ENCODE measurements around a stretch of chr22.

- PRO-cap: no peak
- RAMPAGE, long total RNA, 4 experiments: no peak in any of the 4 experiments
Observed at GRCh38 chr22:35620612-35621431, 3.7 kb upstream of the MB start.

- PRO-cap: bidirectional peak, plus-strand start at chr22:35840581, minus-strand start at chr22:35840426
- RAMPAGE, long total RNA, 4 experiments: start-site peak on the minus strand in 4 of 4 experiments, at chr22:35840382-35840465 at its widest, 87 to 518 reads per replicate
Observed at GRCh38 chr22:35839770-35840850, 122.4 kb downstream of the APOL5 start.

GRCh38 chr22:36220394-36220876 lies 18.8 kb upstream of the APOL4 start:
- PRO-cap: unidirectional peak, plus-strand start at chr22:36220582
- RAMPAGE, long total RNA, 4 experiments: no peak in any of the 4 experiments

GRCh38 chr22:36334005-36334320 lies 53.8 kb downstream of the MYH9 start:
- PRO-cap: no peak
- RAMPAGE, long total RNA, 4 experiments: no peak in any of the 4 experiments

DNA sequence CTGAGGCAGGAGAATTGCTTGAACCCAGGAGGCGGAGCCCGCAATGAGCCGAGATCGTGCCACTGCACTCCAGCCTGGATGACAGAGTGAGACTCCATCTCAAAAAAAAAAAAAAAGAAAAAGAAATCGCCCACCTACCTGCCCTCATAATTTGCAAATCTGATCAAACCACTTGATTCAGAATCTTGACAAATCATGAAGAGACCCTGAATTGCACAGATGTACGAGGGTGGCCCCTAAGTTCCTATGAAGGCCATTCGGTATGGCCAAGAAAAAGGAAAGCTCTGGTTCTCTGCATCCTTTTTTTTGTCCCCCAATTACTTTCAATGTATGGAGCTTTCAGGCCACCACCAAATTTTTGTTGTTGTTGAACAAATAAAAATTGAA lies 49.1 kb downstream of the MYH9 start:
- PRO-cap: no peak
- RAMPAGE, long total RNA, 4 experiments: no peak in any of the 4 experiments

DNA sequence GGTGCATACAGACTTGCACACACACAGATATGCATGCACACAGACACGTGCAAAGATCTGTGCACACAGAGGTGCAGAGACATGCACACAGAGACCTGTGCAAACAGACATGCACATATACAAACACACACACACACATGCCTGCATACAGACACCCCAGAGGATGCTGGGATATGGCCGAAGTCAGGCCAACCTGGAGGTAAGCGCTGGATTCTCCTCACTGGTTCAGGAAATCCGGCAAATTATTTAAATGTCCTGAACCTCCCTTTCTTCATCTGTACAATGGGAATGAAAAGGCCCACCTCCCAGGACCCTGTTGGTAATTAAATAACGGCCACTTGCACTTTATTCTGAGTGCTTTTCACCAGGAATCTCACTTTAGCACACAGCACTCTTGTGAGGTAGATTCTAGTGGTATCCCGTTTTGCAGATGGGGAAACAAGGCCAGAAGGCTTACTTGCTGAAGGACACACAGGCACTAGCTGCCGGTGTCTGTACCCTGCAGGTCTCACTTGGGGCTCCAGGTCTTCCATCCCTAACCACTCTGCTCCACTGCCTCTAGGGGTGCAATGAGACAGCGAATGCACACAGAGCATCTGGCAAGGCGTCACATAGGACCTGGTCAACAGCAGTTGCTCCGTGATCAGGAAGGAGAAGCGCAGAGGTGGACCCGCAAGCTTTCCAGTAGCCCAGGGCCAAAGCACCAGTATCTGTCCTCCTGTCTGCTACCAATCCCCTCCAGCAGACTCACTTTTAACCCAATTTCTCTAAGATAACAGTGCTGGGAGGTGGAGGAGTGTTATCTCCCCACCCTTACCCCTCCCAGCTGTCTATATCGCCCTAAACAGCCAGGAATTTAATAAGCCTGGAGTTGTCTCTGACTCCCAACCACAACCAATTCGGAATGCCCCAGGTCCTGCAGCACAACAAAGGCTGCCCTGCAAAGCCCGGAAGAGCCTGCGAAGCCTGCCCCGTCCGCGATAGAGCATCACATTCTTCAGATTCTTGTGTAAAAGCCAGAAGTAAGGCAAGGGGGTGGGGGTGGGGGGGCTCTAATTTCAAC lies 19.6 kb downstream of the MYH9 start:
- PRO-cap: unidirectional peak, plus-strand start at position 631 of the sequence; bidirectional peak, plus-strand start at position 891 of the sequence, minus-strand start at position 901 of the sequence
- RAMPAGE, long total RNA, 4 experiments: no peak in any of the 4 experiments

- PRO-cap: no peak
- RAMPAGE, long total RNA, 4 experiments: no peak in any of the 4 experiments
Observed at GRCh38 chr22:36382605-36382874, 5.2 kb downstream of the MYH9 start.

DNA sequence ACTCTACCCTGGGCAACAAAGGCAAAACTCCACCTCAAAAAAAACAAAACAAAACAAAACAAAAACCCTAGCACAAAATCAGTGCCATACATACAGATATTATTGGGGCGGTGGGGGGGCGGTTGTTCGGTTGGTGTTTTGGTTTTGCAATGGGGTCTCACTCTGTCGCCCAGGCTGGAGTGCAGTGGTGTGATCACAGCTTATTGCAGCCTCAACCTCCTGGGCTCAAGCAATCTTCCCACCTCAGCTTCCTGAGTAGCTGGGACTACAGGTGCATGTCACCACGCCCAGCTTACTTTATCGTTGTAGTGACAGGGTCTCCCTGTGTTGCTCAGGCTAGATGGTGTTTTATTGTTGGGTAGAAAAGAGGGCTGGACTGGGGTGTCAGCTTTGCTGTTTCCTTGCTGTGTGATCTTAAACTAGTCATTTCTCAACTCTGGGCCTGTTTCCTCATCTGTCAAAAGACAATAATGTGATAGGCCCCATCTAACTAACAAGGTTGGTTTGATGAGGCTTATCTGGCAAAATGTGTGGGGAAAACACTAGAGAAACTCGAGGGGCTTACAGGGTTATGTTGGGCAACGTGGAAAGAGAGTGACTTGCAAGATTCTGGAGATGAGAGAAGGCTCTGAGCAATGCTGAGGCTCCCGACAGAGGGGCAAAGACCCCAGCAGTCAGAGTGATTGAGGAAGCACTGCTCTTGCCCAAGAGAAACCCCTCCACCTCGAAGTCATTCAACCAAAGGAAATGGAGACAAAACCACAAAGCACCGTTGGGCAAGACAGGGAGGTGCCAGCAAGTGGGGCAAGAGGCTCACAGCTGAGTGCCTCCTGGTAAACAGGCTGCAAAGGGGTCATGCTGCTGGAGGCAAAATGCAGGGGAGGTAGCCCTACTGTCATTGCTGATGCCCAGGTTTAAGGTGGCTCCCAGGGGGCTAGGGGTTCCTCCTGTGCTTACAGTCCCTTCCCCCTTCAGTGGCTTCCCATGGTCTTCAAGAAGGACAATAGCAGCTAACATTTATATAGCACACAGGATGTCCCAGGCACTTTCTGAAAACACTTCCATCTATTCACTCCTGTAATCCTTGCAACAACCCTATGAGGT lies 17.7 kb upstream of the MYH9 start:
- PRO-cap: no peak
- RAMPAGE, long total RNA, 4 experiments: no peak in any of the 4 experiments

DNA sequence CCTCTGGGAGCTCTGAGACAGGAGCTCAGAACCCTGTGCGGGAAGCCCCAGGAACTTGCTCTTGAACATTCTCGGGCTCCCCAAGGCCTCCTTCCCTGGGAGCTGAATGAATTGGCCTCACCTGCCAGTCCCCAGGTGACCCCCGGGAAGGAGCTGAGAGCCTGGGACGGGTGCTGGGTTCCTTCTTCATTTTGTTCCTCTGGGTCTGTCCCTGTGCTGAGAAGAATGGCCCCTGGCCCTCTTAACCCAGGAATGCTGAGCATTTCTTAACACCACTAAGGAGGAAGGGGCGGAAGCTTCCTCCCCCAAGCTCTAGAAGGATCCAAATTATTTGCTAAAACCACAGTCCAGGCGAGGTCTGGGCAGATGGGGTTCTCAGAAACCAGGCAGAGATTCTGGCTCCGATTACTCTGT lies 44.7 kb upstream of the MYH9 start:
- PRO-cap: no peak
- RAMPAGE, long total RNA, 4 experiments: no peak in any of the 4 experiments

- PRO-cap: bidirectional peak, plus-strand start at chr22:36458294, minus-strand start at chr22:36458125
- RAMPAGE, long total RNA, 4 experiments: no peak in any of the 4 experiments
Observed at GRCh38 chr22:36457675-36458351, 23.6 kb downstream of the TXN2 start.

DNA sequence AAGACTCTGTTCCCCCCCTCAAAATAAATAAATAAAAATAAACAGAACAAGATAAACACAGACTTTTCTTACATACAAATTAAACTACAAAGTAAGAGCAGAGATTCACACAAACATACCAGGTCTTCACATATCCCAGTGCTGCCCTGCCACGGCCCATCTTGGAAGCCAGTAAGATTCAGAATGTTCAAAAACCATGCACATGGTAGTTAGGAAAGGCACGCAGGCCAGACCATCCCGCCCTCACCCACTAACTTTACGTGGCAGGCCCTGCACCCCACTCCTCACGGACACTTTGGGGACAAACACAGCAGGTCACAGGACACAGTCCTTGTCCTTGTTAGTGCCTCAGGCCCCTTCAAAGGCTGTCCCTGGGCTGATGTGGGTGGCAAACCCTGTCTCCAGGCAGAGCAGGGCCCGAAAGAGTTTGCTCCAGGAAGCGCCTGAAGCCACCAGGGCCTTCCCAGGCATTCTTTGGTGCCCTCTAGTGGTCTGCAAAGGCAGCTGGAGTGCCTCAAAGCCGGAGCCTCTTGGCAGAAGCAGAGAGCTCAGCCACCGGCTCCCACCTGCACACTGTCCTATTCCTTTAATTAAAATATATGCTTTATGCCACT lies 11.4 kb downstream of the TXN2 start:
- PRO-cap: no peak
- RAMPAGE, long total RNA, 4 experiments: no peak in any of the 4 experiments

DNA sequence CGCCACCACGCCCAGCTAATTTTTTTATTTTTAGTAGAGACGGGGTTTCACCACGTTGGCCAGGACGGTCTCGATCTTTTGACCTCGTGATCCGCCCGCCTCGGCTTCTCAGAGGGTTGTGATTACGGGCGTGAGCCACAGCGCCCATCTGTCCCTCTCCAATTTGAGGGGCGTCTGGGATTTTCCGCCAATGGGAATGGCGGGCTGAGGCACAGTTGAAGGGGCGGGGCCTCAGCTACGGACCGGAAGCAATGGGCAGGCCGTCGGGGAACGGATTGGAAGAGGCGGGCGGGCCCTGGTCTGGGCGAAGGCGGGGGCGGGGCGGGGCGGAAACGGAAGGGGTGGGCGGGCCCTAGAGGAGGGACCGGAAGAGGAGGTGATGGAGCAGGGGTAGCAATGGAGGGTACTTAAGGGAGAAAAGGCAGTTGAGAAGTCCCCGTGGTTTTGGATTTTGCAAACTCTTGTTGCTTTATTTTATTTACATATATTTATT lies 454 bp upstream of the TXN2 start:
- PRO-cap: bidirectional peak, plus-strand start at position 364 of the sequence, minus-strand start at position 165 of the sequence
- RAMPAGE, long total RNA, 4 experiments: no peak in any of the 4 experiments

DNA sequence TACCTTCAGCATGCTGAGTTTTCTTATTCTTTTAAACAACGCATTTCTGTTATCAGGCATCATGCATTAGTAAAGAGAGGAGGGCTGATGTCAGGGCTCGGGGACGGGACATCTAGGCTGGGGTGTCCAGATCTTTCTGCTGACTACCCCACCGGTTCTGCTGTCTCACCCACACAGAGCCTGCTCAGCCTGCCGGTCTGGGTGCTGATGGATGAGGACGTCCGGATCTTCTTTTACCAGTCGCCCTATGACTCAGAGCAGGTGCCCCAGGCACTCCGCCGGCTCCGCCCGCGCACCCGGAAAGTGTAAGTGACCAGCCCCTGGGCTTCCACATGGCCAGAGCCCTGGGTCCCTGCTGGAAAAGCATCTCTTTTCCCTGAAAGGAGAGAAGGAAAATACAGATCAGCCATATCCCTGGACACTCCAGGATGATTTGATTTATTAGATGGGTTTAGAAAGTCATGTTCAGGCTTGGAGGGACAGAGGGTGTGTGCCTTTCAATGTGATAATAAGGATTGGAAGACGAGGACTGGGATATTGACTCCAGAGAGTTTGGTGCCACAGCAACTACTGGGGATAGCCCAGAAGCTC lies 9.5 kb downstream of the NCF4 start:
- PRO-cap: bidirectional peak, plus-strand start at position 333 of the sequence, minus-strand start at position 199 of the sequence
- RAMPAGE, long total RNA, 4 experiments: no peak in any of the 4 experiments

DNA sequence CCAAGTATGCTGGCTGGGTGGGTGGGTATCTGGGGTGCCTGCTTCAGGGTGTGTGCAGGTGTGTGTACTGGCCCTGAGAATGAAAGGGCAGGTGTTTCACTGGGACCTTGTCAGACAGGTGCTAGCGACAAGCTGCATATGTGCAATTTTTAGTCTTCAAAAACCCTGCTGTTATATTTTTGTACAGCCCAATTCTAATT lies 988 bp downstream of the CSF2RB start:
- PRO-cap: bidirectional peak, plus-strand start at position 110 of the sequence, minus-strand start at position 81 of the sequence
- RAMPAGE, long total RNA, 4 experiments: no peak in any of the 4 experiments

- PRO-cap: no peak
- RAMPAGE, long total RNA, 4 experiments: no peak in any of the 4 experiments
Observed at GRCh38 chr22:36938692-36939189, 25.3 kb downstream of the CSF2RB start.

- PRO-cap: no peak
- RAMPAGE, long total RNA, 4 experiments: no peak in any of the 4 experiments
Observed at GRCh38 chr22:37021043-37021538, 1.5 kb downstream of the MPST start.

DNA sequence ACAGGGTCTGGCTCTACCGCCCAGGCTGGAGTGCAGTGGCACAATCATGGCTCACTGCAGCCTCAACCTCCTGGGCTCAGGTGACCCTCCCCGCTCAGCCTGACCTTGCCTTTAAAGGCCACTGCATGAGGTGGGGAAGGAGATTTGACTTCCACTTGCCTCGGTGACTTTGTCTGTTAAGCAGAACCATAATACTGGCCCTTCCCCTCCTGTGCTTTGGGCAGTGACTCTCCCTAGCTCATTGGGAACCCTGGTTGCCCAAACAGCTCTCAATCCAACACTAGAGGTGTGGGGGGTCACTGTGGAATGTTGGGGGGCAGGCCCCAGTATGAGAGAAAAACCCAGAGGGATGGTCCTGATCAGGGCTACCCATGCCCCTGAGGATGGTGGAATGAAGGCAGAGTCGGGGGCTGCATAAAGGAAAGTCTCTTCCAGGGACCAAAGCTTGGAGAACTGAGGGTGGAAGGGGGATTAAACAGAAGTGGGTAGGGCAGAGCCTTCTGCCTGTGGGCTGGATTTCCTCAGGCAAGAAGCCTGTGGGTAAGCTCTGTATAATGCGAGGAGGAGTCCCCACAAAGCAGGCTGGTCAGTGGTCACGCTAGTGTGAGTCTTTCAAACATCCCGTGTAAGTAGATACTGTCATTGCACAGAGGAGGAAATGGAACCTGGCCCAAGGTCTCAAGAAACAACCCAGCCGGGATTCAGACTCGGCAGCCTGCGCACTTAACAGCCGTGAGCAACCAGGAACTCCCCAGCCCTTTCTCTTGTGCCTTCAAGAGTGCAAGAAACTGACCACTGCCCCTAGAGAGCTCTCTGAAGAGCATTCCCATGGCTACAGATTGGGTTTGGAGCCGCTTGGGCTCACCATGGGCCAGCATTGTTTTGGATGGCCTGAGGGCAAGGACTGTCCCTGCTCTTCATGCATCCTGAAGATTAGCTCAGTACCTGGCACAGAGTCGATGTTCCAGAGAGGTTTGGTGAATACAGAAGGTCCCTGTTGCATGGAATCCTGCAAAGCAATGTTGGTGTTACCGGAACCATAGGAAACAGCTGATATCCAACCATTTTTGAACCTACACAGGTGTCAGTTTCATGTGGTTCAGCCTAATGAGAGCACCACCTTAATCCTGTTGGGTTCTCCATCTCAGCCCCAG lies 5.8 kb downstream of the MPST start:
- PRO-cap: no peak
- RAMPAGE, long total RNA, 4 experiments: no peak in any of the 4 experiments

GRCh38 chr22:37026272-37026919 lies 6.9 kb downstream of the MPST start:
- PRO-cap: no peak
- RAMPAGE, long total RNA, 4 experiments: no peak in any of the 4 experiments

DNA sequence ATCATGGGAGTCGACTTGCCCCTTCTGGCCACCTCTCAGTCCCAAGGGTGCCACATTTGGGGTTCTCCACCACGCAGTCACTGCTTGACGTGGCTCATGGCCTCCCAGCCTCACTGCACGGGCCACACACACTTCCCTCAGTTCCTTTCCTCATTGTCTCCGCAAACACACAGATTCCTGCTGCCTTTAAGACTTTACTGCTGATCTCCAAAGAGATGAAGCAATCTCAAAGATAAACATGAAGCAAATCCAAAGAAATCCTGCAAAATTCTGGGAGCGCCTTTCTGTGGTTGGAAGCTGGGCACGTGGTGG lies 17.5 kb downstream of the C1QTNF6 start:
- PRO-cap: unidirectional peak, minus-strand start at position 161 of the sequence
- RAMPAGE, long total RNA, 4 experiments: no peak in any of the 4 experiments

DNA sequence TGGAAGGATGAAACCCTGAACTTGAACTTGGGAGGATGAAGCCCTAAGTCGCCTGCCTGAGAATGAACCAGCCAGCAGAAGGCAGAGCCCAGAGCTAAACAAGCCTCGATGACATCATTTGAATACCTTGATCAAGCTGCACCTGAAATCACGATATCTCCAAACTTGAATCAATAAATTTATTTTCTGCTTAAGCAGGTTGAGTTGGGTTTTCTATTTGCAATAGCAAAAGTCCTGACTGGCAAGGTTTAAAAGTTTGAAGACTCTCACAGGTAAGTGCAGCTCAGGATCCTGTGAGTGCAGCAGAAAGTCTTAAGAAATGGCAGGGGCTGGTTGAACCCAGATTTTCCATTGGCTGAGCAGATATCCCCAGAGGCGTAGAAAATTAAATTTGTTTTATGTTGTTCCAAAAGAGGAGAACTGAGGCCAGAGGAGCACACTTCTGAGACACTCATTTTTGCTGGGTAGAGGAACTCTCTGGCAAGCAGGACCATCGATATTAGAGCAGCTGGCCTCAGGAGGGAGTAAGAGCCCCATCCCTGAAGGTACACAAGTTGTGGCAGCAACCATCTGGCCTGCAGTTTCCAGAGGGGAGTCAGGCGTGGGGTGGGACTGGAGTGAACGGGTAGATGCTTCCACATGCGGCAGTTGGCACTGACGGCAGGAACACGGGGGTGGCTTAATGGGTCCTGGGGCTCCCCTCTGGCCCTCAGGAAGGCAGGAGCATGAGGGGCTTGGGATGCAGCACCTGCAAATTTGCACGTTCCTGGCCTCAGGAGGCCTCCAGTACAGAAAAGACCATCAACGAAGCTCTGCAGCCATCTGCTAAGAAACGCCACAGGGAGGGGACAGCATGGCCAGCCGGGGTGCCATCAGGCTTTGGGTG lies 13.1 kb upstream of the SSTR3 start:
- PRO-cap: no peak
- RAMPAGE, long total RNA, 4 experiments: no peak in any of the 4 experiments

Measured in esophagus squamous epithelium (tissue), 4 donors.